BJ (cell line): ENCODE data around the gene ELOVL2.

DNA sequence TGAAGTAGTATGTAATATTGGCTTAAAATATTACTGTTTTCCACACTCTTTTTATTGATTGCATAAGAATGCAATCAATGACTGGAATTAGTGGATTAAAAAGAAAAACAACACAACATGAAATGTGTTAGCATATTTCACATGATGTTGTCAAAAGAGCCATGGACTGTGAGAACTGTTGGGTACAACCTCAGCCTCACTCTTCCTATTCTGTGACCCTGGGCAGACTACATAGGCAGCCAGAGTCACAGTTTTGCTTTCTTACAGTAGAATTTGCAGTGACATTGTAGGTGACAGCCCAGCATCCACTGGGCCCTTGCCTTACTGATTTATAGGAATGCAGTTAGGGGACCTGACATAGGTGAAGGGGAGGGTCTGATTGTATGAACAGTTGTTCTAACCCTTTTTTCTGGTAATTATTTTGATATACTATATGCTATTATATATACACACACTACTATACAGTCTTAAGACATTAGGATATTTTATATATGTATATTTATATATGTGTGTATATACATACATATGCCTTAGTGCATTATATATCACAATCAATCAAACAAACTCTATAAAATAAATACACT is 471.4 kb upstream of the SLC35B3 start:
- CAGE, long polyA plus RNA, result no peak

- CAGE, long polyA plus RNA, result no peak
- RRBS, result no CpG with 5 or more reads among the region's 11 CpGs
Observed at GRCh38 chr6:8983088-8983466, 547.7 kb upstream of the SLC35B3 start.

DNA sequence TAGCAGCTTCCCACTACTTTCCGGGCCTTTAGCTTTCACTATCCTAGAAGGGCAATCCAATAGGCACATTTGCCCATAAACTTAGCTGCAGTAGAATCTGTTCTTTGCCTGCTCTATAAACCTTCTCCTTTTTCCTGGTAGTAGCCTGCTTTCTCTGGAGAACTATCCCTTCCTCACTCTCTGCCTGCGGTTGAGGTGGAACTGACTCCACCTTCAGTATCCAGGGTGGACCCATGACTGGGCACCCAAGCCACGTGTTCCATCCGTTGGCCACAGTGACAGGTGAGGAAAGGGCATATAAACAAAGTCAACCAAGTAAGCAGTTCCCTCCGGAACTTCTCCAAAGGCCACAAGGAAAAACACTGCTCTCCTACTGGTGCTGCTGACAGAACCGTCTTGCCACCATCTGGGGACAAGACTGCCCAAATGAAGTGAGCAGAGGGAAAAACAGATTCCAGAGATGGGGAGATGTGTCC is 218.8 kb downstream of the TFAP2A start:
- CAGE, long polyA plus RNA, result no peak
- RRBS, result no CpG with 5 or more reads among the region's 6 CpGs

GRCh38 chr6:10415806-10416762 is 1.2 kb upstream of the TFAP2A start:
- CAGE, long polyA plus RNA, result no peak
- RRBS, result 88% methylated on average over 5 of the region's 29 CpGs

DNA sequence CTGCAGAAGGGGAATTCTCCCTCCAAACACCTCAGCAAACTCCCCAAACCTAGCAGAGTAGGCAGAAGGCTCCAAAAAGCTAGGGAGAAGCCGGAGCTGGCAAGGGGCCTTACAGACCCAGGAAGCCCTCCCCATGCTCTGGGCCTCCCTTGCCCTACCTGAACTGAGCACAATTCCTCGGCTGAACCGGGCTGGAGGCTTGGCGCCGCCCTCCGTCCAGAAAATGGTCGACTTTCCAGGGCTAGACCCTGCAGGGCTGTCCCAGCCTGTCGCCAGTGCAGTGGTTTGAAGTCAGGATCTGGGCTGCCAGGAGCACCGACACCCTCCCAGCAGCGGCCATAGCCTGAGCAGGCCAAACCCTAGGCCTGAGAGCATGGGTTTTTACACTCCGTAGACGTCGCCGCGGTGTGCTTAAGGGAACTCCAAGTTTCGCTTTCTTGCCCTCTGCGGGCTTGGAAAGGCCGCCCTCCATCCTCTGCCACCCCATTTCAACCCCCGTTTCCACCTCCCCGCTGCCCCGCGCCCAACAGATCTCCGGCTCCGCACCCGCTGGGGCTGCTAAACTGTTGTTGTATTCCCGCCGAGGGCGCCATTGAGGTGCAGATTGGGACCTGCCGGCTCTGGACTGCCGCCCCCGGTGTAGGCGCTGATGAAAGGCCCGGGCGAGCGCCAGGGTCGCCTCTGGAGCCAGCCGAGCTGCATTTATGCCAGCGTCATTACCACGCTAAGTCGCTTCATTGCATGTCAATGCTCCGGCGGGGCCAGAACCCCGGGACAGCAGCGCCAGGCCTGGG is 2.1 kb upstream of the TFAP2A start:
- CAGE, long polyA plus RNA, result no peak
- RRBS, result 93% methylated on average over 17 of the region's 44 CpGs

DNA sequence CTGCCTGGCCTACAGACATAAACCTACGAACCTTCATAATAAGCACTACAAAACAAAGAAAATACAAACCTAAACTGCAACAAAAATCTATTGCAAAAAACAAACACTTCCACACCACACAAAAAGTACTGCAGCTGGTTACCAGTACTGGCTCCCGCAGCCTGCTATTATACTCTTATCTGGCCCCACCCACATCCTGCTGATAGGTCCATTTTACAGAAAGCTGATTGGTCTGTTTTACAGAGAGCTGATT is 39.4 kb upstream of the GCNT2 start:
- CAGE, long polyA plus RNA, result no peak
- RRBS, result no CpG with 5 or more reads among the region's 2 CpGs

- CAGE, long polyA plus RNA, result no peak
- RRBS, result no CpG with 5 or more reads among the region's 8 CpGs
Observed at GRCh38 chr6:10510675-10511017, 10.5 kb upstream of the GCNT2 start.

DNA sequence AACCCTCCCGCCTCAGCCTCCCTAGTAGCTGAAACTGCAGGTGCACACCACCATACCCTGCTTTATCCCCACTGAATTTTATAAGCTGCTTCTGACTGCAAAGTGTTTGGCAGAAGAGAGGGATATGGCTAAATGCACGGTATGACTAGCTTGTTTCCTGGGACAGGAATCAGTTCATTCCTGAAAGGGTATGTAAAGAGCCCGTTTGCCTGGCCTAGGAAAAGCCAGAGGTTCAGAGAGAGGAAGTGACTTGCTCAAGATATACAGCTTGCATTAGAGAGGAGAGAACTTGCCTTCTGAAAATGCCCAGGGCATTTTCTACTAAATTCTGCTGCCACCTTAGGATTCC is 738 bp upstream of the GCNT2 start:
- CAGE, long polyA plus RNA, result no peak
- RRBS, result no CpG with 5 or more reads among the region's 3 CpGs

- CAGE, long polyA plus RNA, result no peak
- RRBS, result no CpG with 5 or more reads among the region's 8 CpGs
Observed at GRCh38 chr6:10556619-10557178, 35.5 kb downstream of the GCNT2 start.

- CAGE, long polyA plus RNA, result no peak
- RRBS, result no CpG with 5 or more reads among the region's 4 CpGs
Observed at GRCh38 chr6:10787884-10788264, 40.3 kb downstream of the TMEM14B start.

DNA sequence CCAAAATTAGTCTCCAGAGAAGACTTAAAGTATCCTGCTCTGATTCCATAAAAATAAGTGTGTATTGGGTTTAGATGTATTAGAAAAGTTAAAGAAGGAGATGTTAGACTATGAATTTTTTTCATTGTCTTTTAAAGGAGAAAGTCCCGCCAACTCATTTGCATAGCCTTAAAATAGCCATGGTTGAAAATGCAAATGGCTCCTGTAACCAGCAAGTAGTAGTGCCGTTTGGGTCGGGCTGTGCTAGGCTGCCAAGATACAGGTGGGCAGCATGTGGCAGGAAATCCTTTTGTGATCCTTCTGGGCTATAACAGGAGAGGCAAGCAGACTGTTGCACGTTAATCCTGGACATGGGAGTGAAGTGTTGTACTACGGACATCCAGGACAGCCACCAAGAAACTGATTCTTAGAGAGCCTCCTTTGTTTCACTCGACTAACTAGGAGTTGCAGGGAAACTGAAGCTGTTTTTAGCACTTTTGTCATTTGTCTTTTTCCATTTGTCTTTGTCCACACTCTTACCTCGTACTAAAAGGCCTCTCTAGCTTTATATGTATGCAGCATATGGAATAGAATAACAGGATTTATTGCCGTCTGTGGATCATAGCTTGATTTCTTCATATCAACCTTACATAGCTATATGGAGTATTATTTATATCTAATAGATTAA is 17.8 kb downstream of the ELOVL2 start:
- CAGE, long polyA plus RNA, result no peak
- RRBS, result no CpG with 5 or more reads among the region's 8 CpGs

DNA sequence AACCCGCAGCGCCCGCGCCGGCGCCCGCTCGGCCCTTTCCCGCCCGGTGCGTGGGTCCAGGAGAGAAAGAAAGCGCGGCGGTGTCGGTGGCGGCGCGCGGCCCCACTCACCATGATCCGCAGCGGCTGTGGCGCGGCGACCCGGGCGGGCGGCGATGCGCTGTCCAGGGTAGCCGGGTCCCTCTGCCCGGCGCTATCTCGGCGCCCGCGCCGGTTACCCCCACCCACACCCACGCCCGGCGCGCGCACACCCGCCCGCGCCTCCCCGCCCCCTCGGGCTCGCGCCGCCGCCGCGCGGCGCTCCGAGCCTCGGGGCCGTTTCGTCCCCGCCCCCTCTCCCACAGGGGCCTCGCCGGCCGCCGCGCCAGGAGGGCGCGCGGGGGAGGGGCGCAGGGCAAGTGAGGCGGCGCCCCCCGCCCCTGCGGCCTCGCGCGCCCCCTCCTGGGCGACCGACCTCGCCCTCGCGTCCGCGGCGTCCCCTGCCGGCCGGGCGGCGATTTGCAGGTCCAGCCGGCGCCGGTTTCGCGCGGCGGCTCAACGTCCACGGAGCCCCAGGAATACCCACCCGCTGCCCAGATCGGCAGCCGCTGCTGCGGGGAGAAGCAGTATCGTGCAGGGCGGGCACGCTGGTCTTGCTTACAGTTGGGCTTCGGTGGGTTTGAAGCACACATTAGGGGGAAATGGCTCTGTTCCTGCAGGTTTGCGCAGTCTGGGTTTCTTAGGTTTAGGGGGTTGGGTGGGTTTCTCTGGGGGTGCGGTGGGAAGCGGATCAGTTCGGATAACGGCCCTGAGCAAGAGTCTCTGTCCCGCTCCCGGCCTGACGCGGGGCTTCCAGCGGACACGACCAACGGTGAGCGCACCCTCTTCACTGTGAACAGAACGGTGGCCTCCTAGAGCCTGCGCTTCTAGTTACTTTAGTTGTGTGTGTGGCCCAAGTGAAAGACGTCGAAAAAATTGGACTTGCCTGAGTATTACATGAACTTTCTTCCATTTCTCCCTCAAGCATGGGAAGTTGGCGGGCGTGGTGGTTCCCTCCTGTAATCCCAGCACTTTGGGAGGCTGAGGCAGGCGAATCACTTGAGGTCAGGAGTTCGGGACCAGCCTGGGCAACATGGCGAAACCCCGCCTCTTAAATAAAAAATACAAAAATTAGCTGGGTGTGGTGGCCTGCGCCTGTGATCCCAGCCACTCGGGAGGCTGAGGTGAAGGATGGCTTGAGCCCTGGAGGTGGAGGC is at the start of gene ELOVL2:
Gene ELOVL2 (minus strand): TSS at position 188 of the 1,234 bp plus-strand sequence.
- CAGE, long polyA plus RNA, result no peak
- RRBS, result 2% methylated on average over 16 of the region's 130 CpGs

DNA sequence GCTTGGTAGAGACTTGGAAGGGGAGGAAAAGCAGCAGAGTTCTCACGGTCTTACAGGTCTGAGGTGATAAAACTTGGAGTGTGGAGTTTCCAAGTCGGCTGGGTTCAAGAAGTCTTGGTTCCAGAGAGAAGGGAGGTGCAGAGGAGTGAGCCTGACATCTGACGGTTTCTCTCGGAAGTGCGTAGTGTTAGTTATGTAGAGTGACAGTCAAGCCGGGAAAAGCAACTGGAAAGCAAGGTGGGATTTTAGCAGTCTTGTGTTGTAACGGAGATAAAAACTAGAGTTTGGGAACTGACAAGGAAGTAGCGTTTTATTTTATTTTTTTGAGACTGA is 42.5 kb upstream of the ERVFRD-1 start:
- CAGE, long polyA plus RNA, result no peak
- RRBS, result no CpG with 5 or more reads among the region's 8 CpGs

DNA sequence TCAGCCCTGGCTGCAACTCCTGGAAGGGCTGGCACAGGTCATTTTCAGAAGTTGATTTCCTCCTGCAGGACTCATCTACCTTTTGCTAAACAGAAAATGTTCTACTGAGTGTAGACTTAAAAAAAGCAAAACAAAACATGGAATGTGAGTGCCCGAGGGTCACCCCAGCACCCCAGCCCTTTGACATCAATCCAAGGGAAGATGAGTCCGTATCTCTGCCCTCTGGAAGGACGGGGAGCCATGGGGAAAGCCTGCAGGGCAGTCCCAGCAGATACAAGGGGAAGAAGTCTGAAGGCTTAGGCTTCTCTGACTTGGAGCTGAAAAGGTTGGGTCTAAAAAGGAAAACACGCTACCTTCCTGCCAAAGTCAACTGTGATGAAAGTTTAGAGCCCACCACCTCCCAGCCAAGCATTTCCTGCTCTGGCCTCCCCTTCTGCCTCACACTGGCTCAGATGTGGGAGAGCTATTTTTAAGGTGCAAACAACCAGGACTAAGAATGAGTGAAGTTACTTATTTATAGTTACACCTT is 21.4 kb downstream of the NEDD9 start:
- CAGE, long polyA plus RNA, result no peak
- RRBS, result no CpG with 5 or more reads among the region's 4 CpGs

- CAGE, long polyA plus RNA, result no peak
- RRBS, result no CpG with 5 or more reads among the region's 3 CpGs
Observed at GRCh38 chr6:11217286-11217980, 15.0 kb downstream of the NEDD9 start.

GRCh38 chr6:11283524-11284169 is 51.2 kb upstream of the NEDD9 start:
- CAGE, long polyA plus RNA, result no peak
- RRBS, result no CpG with 5 or more reads among the region's 2 CpGs

GRCh38 chr6:11416354-11416639 is 121.3 kb upstream of the TMEM170B start:
- CAGE, long polyA plus RNA, result no peak
- RRBS, result no CpG with 5 or more reads among the region's 1 CpG

GRCh38 chr6:11427864-11428628 is 109.5 kb upstream of the TMEM170B start:
- CAGE, long polyA plus RNA, result no peak
- RRBS, result no CpG with 5 or more reads among the region's 9 CpGs

DNA sequence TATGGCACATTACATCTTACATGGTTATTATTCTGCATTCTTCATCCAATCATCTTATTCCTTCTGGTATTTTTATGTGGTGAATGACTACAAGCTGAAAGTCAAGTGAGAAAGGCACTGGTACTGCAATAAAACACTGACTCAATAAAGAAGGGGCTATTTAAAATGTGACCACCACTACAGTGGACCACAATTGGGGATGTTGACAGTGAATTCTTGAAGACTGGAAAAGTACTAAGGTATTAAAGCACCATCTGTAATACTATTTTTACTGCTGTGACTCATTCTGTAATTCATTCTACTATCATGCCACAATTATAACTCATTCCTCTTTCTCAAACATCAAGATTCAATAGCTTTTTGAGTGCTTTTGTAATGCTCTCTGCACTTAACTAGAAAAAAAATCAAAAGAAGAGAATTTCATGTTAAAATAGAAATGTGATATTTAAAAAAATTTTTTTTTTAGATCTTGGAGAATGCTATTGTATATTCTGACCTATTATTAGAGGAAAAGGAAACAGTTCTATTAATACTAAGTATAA is 104.8 kb upstream of the TMEM170B start:
- CAGE, long polyA plus RNA, result no peak

GRCh38 chr6:11632192-11632704 is 94.7 kb downstream of the TMEM170B start:
- CAGE, long polyA plus RNA, result no peak
- RRBS, result no CpG with 5 or more reads among the region's 9 CpGs